Bronchus (tissue), 1 donor: ENCODE measurements around a stretch of chr5.

- PRO-cap: no peak
Measured at GRCh38 chr5:113059486-113059954, 82.9 kb downstream of the DCP2 start.

DNA sequence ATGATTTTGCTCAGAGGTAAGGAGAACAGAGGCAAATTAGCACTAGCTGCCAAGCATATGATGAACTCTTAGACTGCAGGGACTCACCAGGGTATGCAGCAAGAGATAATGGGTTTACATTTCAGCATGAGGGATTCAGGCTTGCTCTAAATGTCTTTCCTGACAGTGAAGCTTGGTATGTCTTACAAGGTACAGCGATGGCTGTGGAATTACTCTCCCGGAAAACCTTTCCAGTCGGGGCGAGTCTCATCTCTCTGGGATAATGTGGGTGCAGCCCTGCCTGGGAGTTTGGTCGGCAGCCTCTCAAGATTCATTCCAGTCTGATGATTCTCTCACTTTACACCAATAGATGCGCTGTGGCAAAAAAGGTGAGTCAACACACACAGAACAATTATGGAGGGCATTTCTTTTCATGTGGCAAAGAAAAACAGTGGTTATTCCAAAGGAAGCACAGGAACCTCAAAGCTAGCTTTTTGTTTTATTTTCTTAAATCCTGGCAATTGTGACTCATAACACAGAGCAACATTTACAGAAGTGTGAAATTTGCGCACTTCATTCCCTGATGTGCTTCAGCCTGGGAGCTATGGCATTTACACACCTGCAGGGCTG, 190.3 kb downstream of the DCP2 start:
- PRO-cap: no peak

GRCh38 chr5:113292576-113292903, 142.2 kb downstream of the TSSK1B start:
- PRO-cap: no peak

GRCh38 chr5:113514457-113514803, 936 bp downstream of the YTHDC2 start:
- PRO-cap: no peak

- PRO-cap: no peak
Measured at GRCh38 chr5:114363269-114364420, 1.8 kb downstream of the KCNN2 start.

DNA sequence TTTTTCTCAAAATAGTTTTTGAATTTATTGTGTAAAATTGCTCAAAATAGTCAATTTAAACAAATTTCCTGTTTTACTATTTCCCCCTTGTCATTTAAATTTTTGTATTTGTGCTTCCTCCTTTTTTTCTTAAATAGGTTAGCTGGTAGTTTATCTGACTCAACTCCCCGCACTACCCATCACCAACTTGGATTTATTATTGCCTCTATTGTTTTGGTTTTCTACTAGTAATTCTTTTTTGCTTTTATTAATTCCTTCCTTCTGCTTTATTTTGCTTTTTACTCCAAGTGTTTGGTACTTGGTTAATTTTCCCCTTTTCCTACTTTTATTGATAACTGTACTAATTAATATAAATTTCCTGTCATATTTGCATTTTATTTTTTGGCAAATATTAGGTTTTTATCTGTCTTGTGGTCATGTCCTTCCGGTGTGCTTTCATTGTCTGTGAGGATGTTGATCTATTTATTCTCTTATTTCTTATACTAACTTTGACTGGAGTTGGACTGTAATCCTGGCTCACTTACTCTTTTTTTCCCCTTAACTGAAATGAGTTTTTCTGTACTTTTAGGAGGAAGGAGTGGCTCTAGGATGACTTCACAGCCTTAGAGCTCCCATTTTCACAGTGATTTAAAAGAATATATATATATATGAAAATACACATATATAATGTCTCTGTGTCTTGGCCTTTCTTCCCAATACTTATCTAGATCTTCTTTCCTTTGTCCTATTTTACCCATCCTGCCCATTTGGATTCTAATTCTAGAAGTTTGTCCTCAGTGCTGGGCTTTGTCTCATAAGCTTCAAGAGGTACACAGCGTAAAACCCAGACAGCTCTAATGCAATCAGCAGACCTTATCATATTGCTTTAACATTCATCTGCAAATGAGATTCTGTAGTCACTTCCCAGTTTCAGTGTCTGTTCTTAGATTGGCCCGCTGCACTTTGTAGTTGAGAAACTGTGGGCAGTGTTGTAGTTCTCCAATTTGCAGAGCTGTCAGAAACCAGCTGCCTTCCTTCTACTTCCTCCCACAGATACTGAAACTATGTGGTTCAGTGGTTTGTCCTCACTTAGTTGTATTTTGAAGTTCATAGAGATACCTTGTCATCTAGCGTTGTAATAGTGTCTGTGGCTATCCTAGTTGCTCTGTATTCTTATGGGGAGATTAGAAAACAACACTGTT, 39.2 kb upstream of the TRIM36 start:
- PRO-cap: no peak

DNA sequence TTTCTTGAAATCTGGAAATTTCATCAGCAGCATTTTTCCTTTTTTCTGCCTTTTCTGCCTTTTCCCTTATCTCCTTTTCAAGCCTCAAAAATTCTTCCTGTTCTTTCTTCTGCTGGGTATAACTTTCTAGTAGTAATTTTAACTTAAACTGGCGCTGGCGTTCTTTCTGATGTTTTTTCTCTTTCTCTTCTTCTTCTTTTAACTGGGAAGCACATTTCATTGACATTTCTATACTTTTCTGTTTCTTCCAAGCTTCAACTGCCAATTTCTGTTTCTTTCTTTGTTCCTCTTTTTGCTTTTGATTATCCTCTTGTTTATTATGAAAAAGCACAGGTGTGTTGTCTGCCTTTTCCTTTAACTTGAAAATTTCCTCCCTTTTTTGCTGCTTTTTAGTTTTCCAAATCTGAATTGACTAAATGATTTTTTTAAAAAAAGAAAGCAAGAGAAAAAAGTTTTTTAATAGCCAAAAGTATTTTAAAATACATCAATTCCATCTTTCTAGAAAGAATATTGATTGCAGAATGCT, 8.6 kb upstream of the PGGT1B start:
- PRO-cap: no peak

DNA sequence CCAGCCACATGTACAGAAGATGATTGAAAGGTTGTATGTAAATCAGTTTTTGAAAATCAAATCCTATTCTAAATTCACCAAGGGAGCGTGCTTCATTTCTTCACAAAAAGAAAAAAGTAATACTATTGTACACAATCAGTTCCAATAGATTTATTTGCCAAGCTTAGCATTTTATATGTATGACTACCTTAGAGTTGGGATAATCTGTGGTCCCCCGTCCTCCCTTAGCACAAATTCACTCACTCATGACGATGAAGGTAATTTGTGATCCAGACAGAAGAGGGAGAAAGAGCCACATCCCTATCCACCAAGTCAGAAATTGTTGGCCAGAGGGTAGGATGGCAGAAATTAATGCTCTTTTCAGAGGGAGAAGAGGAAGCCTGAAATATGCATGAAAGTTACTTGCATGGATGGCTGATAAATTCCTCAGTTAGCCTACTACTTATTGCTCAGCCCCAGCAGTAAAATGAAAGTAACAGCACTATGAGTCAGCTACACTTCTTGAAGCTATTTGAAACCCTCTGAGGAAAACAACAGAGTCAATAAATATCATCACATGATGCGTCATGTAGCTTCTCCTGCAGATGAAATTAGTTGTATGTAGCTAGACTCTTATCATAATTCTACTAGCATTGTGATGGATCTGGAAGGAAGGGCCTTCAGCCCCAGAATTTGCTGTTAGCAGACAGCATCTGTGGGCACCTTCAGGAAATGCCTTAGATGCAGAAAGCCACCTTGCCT, 81.0 kb upstream of the CCDC112 start:
- PRO-cap: no peak

- PRO-cap: no peak
Measured at GRCh38 chr5:115456569-115457036, 88.0 kb downstream of the FEM1C start.

- PRO-cap: bidirectional peak, plus-strand start at chr5:115458351, minus-strand start at chr5:115458091
Measured at GRCh38 chr5:115457970-115458722, 86.4 kb downstream of the FEM1C start.

DNA sequence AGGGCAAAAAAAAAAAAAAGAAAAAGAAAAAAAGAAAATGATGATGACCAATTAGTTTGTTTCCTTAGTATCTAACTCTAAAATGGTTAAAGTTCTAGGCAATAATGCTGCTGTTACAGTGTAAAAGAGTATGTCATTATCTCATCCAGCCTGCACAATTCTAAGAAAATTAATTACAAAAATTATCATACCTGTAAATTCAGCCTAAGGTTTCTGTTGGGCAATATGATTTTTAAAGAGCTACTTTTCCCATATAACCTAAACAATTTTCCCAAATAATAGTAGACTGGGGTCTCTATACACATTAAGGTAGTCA, 23.5 kb downstream of the FEM1C start:
- PRO-cap: no peak

- PRO-cap: no peak
Measured at GRCh38 chr5:115545277-115545885, 806 bp upstream of the FEM1C start.

- PRO-cap: bidirectional peak, plus-strand start at chr5:115626350, minus-strand start at chr5:115626036
Measured at GRCh38 chr5:115626305-115626458, 346 bp upstream of the TMED7 start.

DNA sequence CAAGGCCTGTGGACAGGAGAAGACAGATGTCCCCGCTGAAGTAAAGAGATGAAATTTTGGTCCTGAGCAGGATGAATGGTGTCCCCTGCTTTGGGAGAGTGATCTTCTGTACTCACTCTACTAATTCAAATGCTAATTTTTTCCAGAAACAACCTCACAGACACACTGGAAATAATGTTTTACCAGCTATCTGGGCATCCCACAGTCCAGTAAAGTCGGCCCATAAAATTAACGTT, 69.0 kb upstream of the TMED7 start:
- PRO-cap: no peak

DNA sequence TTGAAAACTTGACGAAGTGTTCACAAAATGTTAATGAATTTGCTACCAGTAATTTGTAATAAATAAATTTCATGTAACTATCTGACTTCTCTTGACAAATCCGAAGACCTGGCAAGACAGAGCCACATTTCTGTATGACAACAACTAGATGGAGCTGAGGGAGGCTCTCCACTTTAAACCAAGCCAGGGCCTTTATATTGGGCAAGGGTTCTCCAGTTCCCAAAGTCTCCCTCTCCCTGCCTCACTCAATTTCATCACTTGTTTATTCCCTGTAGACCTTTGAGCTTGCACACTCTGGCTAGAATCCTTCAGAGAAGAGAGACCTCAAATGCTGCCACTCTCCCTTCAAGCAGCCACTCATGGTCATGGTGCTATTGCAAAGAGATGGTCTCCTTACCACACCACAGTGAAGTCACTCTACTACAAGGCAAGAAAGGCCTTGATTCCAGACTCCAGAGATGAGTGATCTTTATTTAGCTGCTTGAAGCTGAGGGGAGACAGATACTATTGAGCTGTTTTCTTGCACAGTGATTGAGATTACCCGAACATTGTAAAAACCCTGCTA, 81.4 kb downstream of the CDO1 start:
- PRO-cap: no peak

DNA sequence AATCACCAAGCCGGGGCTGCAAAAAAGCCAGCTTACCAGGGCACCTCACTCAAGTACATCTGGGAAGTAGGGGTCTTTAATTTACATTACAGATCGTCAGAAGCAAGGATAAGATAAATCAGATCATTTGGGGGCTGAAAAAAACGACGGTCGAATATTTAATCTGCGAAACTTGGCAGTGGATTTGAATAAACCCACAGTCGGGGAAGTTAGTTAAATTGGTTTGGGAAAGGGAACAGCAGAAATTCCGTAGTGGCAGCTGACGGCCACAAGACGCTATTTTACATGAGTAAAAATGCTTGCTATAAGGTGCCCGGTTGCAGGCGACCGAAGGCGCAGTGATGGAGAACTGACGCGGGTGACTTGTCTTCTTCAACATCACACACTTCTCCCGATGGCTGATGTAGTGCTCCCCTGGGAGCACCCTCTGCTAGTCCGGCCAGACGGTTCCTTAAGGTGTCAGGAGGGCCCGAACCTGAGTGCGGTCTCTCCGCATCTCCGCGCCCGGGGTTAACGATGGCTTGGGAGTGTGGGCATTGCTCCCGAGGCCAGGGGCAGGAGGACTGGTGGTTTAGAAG, 1.0 kb downstream of the CDO1 start:
- PRO-cap: no peak

GRCh38 chr5:115815916-115816221, 590 bp downstream of the CDO1 start:
- PRO-cap: no peak

GRCh38 chr5:115838956-115839412, 2.4 kb downstream of the ATG12 start:
- PRO-cap: no peak

DNA sequence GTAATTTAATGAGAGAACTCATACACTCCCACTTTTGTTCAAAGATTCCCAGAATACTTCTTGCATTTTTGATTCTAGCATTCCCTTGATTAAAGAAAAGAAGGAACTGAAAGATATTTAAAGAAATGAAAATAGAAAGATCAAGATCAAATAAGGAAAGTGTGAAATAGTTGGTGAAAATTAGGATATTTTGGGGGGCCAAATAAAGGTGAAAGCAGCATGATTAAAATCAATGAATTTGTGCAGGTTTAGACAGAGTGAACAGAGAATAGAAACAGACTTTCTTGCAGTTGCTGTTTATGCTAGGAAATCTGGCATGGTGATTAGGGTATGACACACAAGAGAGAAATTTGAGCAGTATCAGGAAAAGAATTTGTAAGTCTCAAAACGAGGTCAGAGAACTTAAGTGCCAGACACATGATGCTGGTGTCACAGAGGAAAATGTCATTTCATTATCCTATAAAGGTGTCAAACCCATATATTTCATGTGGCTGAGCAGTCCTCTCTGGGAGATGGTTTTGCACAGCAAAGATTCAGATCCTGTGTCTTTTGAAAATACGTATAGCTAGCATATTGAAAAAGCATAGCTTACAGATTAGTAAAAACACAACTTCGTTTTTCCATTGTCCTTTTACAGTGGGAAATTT, 15.7 kb downstream of the LVRN start:
- PRO-cap: no peak

- PRO-cap: no peak
Measured at GRCh38 chr5:116052251-116052459, 19.9 kb downstream of the ARL14EPL start.